Temporal lobe (tissue), 2 donors: ENCODE results near the genes GSG1, ATF7IP, PLBD1, WBP11 and MGP.

DNA sequence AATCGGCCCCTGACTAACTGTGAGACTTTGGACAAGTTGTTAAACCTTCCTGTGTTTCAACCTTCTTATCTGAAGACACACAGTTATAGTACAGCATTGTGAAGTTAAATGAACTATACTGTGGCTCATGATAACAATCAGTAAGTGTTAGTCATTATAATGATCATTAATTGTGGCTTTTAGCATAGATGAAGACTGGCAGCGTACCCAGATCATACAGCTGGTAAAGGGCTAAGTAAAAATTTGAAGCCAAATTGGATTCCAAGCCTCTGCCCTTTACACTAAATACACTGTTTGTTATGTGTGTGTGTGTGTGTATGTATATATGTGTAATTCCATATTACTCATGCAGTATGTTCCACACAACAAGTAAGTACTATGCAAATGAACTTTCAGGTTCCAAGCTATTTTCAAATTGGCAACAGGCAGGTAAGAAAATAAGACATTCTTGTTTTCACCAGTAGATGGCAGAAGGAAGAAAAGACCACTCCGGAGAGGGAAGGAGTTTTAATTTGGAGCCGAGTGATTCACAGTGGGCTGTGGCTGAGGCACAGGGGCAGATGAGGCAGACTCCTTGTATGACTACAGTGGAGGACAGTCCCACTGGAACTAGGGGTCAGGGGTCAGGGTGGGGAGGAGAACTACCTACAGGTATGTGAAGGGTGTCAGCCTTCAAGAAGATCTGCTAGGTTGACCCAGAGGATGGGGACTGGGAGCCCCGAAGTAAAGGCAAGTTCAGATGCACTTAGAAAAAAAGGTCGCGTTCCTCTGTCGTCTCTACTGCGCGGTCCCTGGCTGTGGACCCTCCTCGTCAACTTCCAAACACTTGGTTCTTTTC, 23.8 kb downstream of the DDX47 start:
- RAMPAGE, long total RNA: no peak

DNA sequence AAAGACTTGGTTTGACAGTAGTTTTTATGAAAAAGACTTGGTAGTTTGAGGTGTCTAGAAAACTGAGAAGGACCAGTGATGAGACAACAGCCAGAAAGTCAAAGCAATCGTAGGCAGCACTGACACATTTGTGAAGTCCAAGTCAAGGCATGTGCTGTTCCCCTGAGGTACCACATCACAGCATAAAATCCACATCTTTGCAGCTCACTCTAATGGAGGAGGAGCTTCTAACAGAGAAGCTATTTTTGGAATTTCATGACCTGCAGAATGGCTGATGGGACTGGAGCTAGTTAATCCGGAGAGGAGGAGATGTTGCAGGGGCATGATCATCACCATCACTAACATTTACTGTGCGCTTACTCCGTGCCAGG, 28.7 kb downstream of the GPRC5A start:
- RAMPAGE, long total RNA: no peak

GRCh38 chr12:13000970-13001697, 1.1 kb upstream of the HEBP1 start:
- RAMPAGE, long total RNA: no peak

DNA sequence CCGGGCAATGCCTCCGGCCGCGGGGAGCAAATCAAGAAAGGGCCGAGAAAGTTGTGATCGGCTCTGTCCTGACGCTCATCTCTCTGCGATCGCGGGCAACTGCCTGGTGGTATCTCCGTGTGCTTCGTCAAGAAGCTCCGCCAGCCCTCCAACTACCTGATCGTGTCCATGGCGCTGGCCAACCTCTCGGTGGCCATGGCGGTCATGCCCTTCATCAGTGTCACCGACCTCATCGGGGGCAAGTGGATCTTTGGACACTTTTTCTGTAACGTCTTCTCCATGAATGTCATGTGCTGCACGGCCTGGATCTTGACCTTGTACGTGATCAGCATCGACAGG, 1.6 kb upstream of the HEBP1 start:
- RAMPAGE, long total RNA: no peak

DNA sequence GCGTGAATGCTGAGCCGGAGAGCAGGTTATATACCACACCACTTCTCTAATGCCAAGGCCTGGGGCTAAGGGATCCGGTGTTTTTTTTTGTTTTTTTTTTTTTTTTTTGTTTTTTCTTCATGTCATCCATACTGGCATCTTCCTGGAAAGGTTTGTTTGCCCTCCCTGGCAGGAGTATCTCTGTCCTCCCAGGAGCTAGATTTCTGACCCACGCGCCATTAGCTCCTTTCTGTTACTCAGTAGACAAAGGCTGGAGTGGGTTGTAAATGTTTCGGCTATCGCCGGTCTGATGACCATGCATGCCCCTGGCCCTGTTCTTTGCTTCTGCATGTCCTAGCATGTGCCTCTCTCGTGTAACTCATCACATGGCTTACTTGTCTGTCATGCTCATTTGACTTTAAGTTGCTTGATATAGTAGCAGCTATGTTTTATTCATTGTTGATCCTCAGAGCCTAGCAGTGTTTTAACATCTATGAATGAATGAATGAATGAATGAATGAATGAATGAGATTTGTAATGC, 3.7 kb downstream of the GSG1 start:
- RAMPAGE, long total RNA: no peak

DNA sequence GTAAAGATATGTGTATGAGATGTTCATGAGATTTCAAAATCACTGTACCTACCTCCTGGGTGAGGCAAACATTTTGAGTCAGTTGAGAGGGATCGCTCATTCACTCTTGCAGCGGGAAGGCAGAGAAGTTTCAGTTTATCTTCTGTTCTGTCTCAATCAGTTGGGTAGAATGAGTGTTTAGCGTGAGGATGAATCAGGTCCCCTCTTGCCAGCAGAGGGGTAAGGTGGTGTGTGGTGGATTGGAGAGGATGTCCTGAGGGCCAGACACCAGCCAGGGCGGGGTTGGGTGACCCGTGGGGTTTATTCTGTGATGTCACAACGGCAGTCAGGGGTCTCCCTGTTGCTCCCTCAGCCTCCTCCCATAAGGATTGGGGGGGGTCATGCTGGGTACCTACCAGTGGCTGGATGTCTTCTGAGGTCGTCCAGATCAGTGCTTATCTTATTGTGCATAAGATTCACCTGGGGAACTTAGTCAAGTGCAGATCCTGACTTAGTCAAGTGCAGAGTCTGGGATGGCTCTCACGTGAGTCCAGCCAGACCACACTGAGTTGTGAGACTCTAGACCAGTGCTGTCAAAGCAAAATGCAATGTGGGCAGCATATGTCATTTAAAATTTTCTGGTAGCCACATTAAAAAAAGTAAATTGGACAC, at the start of gene GSG1:
Gene GSG1 (minus strand): TSS at position 255 of the 651 bp plus-strand sequence.
- RAMPAGE, long total RNA: no peak

- RAMPAGE, long total RNA: no peak
Measured at GRCh38 chr12:13147870-13148423, 44.5 kb upstream of the GSG1 start.

- RAMPAGE, long total RNA: no peak
Measured at GRCh38 chr12:13175395-13176079, 21.0 kb upstream of the EMP1 start.

- RAMPAGE, long total RNA: no peak
Measured at GRCh38 chr12:13208259-13208575, 11.7 kb downstream of the EMP1 start.

DNA sequence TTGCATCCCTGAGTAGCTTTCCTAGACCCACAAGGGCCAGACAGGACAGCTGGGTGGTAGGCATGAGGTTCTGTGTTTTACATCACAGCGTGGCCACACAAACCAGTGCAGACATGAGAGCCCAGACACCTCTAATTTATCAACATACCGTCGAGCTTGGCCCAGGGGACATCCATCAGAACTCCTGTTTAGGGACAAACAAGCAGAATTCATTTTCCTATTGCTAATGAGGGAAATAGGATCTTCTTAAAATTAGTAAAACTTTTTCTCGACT, 17.6 kb downstream of the EMP1 start:
- RAMPAGE, long total RNA: no peak

DNA sequence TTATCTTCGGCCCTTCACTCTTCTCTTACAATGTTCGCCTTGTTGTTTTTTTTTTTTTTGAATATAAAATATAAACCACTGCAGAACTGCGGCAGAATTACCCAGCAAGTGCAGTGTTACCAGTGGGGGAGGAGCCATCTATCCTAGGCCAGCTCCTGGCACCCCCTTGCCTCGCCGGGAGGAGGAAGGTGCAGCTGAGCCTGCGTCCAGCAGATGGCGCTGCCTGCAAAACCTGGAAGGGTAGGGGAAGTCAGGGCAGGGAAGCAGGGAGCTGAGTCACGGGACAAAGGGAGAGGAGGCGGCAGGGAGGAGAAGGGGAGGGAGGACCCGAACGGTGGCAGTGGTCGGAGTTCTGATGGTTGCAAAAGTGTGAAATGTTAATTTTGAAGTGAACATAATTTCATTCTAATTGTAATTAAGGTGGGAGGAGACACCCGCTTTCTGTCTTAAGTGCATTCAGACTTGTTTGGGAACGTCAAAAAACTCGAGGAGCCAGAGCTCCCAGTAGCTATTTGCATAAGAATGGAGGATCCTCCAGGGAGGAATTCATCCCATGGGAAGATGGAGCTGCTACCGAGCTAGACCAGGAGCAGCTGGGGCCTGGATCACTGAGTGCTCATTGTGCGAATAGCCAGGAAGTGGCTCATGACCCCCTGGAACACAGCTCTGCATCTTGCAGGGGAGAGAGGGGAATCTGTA, 59.3 kb downstream of the EMP1 start:
- RAMPAGE, long total RNA: no peak

GRCh38 chr12:13386525-13387018, 190.0 kb downstream of the EMP1 start:
- RAMPAGE, long total RNA: no peak

- RAMPAGE, long total RNA: no peak
Measured at GRCh38 chr12:14273365-14273919, 92.0 kb upstream of the ATF7IP start.

DNA sequence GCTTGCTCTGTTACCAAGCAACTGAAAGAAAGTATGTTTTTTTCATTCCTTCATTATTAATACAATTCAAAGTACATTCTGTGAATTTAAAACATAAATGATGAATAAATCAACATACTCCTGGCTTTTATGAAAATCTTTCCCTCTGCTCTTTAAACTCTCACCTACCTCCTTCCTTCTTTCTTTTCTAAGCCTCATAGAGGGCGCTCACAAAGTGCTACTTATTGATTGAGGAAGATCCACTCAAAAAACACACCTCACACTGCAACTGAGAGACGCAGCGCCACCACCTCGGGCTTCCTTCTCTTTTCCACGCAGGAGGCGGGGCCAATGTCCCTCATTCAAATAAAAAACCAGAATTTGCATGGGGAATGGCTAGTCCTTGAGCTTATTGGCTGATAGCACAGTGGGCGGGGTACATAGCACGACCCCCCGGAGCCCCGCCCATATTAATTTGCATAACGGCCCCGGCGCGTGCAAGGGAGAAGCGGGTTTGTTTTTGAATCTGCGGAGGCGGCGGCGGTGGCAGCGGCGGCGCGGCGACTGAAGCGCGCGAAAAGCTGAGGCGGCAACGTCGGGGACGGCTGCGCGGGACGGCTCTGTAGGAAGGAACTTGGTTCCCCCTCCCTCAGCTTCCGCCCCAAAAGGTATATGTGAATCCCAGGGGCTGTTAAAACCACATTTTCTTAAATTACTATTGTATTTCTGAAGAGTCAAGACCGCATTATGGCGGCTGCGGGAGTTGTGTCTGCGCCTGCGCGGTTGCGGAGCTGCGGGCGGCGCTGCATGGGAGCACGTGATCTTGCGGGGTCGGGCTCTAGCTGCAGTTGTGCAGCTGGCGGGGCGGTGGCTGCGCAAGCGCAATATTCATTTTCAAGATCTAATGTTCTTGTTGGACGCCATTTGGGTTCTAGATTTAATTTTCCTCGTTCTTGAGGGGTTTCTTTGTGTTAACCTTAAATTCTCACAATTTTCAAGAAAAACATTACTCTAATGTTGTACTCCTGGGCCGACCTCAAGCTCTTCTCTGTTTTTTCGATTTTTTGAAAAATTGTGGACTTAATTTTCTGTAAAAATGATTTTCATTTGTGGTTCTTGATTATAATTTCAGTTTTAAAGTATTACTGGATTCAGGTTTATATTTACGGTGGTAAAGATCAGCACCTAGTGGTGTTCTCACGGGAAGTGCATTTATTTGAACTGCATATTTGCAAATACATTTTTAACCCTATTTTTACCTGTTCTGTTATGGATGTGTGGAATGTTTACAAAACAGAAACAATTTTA, at the start of gene ATF7IP:
Gene ATF7IP (plus strand): TSS at position 502 of the 1,287 bp plus-strand sequence.
- RAMPAGE, long total RNA: no peak

DNA sequence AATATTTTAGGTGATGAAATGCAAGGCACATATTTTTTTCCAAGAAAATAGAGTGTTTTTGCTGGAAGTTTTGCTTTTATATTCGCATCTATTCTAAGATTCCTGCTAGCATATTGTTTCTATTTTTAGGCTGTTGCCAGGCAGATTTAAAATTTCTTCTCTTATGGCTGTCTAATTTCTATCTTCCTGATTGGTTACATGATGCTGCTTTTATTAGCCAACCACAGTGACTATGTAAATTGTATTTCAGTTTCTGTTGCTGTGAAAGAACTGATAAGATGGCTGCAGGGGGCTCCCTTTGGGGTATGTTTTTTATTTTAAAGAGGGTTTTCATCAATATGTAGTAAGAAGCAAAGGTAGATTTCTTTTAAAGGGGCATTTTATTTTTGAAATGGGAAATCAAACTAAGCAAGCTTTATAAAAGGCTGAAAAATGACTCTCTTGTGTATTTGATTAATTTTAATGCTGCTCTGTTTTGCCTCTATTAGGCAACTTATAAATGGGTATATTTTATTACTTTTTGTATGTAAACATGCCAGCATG, 42.8 kb downstream of the ATF7IP start:
- RAMPAGE, long total RNA: no peak

- RAMPAGE, long total RNA: no peak
Measured at GRCh38 chr12:14567132-14568556, at the start of gene PLBD1. PLBD1 (minus strand) TSS chr12:14567883.

DNA sequence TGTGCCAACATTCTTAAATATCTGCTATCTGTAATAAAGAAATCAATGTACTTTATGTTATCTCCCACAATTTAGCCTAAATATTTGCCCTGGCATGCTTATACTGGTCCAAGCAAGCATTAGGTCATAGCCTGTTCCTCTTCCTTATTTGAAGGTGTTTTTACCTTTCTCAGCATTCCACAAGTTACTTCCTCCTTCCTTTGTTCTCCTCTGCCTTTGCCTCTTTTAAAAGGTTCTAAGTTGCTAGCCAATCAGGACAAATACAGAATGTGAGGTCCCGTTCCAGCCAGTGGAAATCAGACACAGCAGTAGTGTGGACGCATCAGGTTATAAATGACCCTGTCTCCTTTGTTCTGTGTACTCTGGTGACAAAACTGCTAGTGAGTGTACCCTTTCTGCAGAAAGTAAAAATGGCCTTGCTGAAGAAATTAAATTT, 5.0 kb downstream of the H4C16 start:
- RAMPAGE, long total RNA: no peak

DNA sequence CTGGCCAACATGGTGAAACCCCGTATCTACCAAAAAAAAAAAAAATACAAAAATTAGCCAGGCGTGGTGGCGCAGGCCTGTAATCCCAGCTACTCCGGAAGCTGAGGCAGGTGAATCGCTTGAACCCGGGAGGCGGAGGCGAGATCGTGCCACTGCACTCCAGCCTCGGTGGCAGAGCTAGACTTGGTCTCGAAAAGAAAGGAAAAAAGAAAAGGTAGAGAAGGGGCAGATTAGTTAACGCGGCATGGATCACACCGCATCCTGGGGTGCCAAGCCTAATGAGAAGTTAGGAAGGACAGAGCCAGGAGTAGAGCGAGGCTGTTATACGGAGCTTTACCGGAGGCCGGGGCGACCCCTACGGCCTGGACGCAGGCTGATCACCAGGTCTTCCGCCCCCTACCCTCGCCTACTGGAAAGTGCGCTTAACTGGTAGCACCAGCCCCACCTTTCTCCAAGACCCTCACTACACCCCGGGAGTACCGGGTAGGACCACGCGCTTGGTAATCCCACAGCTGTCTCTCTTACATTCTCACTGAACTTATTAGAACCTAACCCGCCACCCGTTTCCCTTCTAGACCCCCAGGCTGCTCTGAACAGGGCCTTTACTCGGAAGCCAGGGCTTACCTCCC, 1.5 kb downstream of the H4C16 start:
- RAMPAGE, long total RNA: no peak

- RAMPAGE, long total RNA: start-site peak on the minus strand at chr12:14803473-14803500, 2,254 and 2,243 reads in 2 replicates
Measured at GRCh38 chr12:14802534-14803576, at the start of gene WBP11. WBP11 (minus strand) TSS chr12:14803478.

- RAMPAGE, long total RNA: no peak
Measured at GRCh38 chr12:14885458-14886336, at the start of gene MGP. MGP (minus strand) TSS chr12:14885854.